Hair follicular keratinocyte (primary cell): ENCODE measurements around the gene TFAM.

DNA sequence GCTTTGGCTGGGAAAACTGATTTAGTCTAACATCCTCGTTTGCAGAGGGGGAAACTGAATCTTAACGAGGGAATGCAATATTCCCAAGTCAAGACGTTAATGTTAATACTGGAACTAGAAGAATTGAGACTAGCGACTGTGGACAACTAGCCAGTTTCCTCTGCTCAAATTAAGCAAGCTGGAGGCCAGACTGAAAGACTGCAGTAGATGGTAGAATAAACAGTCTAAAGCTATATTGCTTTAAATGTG, 702 bp upstream of the TFAM start:
- RAMPAGE, long total RNA, result no peak

DNA sequence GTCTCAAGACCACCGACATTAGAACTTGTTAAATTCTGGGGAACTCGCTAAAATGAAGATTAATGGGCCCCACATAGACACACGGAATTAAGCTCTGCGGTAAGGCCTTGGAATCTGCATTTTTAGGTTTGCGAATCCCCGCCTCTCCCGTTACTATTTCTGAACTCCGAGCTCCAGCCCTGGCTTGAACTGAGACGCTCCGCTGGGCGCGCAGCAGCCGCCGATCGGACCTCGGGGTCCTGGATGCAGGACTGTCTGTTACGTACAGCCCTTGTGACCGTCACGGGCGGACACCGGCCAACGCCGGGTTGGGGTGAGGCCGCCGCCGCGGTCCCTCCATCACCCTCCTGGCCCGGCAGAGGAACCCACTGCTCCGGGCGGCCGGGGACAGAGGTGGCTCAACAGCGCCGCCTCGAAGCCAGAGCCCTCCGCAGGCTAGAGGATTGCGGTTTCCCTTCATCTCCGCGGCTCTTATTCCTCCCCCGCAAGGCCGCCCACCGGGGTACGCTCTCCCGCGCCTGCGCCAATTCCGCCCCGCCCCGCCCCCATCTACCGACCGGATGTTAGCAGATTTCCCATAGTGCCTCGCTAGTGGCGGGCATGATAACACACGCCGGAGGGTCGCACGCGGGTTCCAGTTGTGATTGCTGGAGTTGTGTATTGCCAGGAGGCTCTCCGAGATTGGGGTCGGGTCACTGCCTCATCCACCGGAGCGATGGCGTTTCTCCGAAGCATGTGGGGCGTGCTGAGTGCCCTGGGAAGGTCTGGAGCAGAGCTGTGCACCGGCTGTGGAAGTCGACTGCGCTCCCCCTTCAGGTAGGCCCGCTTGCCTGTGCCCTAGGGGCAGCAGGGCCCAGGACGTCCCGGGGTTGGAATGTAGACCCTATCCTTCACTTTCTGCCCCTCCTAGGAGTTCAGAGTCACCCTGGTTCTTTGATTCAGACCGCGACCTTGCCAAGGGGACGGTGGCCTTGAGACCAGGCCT, at the start of gene TFAM:
Gene TFAM, plus strand, starts transcription at position 578 of the 985 bp plus-strand sequence.
- RAMPAGE, long total RNA, result start-site peak on the plus strand centred at position 616 of the sequence, 51 bp wide, 149 and 82 reads in 2 replicates

GRCh38 chr10:58448050-58448362, 62.8 kb downstream of the TFAM start:
- RAMPAGE, long total RNA, result no peak

DNA sequence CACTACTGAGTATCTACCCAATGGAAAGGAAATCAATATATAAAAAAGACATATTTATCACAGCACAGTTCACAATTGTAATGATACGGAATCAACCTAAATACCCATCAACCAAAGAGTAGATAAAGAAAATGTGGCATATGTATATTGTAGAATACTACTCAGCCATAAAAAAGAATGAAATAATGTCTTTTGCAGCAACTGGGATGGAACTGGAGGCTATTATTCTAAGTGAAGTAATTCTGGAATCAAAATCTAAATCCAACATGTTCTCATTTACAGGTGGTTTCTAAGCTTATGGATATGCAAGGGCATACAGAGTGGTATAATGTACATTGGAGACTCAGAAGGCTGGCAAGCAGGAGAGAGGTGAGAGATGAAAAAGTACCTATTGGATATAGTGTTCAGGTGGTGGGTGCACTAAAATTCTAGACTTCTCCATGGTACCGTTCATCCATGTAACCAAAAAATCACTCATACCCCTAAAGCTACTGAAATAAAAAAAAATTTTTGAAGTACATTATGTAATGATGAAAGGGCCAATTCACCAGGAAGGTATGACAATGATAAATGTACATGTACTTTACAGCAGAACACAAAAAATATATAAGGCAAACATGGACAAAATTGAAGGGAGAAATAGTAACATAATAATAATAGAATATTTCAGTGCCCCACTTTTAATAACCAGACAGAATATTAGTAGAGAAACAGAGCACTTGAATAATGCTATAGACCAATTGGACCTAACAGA, 26.5 kb downstream of the BICC1 start:
- RAMPAGE, long total RNA, result no peak

GRCh38 chr10:58813509-58814423, 301.1 kb downstream of the BICC1 start:
- RAMPAGE, long total RNA, result no peak

DNA sequence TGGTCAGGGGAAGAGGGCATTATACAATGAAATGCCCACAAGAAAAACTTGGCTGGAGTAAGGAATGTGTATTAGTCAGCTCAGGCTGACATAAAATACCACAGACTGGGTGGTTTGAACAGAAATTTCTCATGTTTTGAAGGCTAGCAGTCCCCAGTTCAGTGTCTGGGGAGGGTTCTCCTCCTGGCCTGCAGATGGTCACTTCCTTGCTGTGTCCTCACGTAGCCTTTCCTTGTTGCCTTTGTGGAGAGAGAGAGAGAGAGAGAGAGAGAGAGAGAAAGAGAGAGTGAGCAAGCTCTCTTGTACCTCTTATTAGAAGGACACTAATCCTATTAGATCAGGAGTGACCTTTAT, 25.7 kb upstream of the FAM13C start:
- RAMPAGE, long total RNA, result no peak

- RAMPAGE, long total RNA, result no peak
Measured at GRCh38 chr10:59587292-59587491, 122.5 kb downstream of the SLC16A9 start.

DNA sequence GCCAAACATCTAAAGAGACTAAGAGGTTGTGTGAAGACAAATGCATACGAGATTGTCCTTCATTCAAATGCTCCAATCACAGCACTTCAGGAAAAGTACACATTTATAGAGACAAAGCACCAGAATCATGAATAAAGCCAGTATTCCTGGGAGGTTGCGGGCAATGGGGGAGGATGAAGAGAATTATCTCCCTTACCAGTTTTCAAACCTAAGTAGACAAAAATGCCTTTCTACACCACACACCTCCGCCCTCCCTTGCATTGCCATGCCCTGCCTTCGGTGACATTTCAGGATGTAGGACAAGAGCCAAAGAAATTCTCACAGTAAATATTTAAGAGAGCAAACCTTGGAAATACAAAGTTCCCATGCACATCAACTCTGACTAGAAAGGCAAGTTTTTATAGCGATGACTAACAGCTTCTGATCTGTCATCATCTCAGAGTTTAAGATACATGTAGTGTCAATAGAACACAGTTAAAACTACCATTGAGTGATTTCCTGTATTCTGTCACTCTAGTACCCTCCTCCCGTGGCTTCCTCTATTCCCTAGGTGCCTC, 20.9 kb downstream of the SLC16A9 start:
- RAMPAGE, long total RNA, result no peak

DNA sequence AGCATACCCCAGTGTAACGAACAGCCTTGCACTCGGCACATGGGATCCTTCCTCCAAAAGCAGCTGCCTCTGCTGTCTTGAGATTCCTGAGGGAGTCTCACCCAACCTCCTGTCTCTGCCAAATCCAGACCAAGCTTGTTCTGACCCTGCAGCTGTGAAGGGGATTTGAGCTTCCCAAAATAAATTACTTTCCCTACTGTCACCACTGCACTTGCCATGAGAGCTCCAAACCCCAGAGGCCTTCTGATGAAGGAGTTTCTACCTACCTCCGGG, 26.9 kb upstream of the MRLN start:
- RAMPAGE, long total RNA, result no peak

DNA sequence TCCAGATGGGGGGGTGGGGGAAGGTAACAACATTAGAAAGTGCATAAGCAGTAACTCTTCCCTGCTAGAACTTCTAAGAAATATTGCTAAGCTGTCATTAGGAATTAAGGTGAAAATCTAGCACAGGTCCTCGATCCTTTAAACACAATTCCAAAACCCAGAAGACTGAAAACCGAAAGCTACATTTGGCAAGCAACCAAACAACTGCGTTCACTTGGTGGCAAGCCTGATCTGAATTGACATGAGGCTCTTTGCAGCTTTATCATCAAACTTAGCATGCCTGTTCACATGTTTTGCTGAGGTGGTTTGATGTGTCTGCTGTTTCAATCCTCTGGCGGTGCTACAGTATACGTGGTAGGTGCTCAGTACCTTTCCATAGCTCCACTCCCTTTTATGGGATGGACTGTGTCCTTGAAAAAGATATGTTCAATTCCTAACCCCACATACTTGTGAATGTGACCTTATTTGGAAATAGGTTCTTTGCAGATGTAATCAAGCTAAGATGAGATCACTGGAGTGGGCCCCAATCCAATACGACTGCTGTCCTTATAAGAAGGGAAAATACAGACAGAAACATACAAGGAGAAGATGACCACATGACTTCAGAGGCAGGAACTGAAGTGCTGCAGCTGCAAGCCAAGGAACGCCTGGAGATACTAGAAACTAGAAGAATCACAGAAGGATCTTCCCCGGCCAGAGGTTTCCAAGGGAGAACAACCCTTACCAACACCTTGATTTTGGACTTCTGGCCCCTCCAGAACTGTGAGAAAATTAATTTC, 33.4 kb downstream of the CCDC6 start:
- RAMPAGE, long total RNA, result no peak

DNA sequence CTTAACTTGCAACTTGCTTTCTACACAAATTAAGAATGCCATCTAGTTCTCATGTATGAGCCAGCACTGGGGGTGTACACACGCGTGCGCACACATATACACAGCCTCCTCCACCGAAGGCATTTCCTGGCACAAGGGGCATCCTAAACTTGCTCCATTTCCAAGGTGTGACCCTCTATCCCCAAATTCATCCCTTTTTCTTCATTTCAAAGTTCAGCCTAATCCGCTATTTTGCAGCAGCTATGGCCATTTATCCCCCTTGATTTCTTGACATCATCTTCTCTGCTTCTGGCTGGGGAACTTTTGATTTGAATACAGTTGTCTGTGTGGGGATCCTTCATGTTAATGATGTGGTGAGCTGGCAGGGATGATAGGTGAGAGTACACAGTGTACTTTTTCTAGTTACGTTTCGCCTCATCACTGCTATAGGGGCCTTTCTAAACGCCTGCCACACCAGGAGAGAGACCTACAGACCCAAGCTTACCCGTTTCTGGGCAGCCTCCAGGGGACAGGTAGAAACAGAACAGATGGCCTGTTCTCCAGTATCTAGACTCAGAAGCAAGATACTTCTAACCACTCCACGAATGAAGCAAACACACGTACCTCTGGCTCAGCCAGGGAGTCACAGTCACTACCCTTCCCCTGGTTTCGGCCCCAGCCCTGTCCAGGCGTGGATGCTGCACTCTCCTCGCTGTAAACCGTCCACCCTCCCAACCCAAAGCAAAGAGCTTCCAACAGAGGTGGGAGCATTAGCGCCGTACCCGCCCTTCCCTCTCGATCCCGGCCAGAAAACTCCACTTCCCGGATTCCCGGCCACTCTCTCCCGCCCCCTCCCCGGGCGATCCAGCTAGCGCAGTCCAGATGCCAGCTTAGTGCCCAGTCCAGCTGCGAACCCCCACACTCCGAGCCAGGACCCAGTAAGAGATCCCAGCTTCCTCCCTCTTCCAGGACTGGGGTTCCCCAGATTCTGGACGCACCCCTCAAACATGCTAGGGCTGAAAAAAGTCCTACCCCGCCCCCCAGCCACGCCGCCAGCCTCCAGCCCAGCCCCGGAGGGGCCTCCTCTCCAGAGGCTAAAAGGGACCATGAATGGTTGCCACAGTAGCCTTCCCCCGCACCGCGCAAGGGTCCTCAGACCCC, 1.2 kb downstream of the CCDC6 start:
- RAMPAGE, long total RNA, result no peak

- RAMPAGE, long total RNA, result no peak
Measured at GRCh38 chr10:60069716-60070361, 163.5 kb upstream of the CCDC6 start.

- RAMPAGE, long total RNA, result no peak
Measured at GRCh38 chr10:60144799-60145371, 238.5 kb upstream of the CCDC6 start.

DNA sequence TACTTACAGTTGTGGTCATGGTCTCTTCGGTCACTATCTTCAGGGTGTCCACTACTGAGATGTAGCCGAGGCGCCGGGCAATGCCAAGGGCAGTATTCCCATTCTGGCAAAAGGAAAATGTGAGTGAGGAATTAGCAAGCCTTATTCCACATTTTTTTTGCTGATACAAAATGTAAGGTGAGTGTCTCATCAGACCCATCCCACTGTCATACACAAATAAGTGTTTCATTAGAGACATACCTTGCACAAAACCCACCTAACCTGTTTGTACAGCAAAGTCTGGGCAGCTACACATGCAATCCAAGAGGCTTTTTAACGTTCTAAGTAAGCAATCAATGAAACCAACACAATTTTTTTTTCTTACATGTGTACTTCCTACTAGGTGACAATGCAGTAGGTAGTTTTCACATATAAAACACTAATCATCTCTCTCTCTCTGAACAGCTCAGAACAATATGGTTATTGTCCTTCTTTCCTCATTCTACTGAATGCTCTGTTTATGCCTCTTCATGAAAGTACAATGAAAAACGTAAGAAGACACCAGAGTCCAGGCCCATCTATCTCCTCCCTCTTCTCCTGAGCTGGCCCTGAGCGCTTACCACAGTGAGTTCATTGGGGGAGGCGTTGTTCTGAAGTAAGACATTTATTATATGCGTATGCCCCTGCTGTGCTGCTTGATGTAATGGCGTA, 217.2 kb downstream of the ANK3 start:
- RAMPAGE, long total RNA, result no peak

GRCh38 chr10:60236807-60237756, 152.6 kb downstream of the ANK3 start:
- RAMPAGE, long total RNA, result no peak

DNA sequence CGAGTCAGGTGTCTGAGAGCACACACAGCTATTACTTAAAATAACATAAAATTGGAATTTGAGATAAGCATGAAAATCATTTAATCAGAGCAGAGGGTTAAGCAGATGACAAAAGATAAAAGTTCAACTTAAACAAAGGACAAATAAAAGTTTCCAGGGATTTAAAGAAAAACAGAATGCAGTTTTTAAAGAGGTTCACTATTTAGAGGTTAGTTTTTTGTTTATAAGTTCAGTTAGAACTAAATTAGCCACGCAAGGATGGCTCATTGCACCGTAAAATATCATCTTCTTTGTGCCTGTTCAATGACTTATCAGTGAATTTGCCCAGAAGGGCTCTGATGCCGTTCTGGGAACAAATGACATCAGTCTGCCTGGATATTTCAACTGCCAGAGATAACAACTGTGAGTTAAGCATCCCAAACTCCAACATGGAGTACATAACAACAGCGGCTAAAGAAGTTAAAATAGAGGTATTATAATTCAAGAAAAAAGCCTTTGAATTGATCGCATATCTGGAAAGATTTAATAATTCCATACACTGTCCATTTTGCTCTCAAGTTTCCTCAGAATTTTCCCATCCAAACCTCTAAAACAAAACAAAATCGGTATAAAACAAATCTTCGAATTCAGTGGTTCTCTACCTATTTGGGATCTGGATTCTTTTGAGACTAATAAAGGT, 107.7 kb downstream of the ANK3 start:
- RAMPAGE, long total RNA, result no peak

DNA sequence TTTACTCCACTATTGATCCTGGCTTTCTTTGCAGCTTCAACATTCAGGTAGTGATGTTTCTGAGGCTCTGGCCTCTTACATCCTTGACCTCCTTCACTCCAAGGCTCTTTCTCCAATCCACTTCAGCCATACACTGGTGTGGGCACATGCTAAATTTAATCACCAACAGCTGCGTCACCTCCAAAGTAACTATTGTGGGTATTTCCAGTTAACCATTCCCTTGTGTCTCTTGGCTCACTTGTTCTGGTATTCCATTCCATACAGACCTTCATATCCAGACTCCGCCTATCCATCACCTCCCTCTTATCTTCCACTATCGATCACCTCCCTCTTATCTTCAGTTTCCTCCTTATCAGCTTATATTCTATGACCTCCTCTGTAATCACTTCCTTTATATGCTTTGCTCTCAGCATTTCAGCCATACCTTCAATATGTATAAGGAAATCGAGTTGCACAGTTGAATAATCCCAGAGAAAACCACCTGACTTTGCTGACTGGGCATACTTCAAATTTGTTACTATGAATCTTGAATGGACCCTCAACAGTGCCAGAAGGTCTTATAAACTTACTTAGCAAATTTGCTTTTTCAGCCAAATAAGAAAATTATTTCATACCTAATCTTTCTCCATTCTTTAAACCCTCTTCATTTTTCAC, 32.4 kb downstream of the ANK3 start:
- RAMPAGE, long total RNA, result no peak

- RAMPAGE, long total RNA, result no peak
Measured at GRCh38 chr10:60708597-60709063, 69.6 kb upstream of the CDK1 start.

GRCh38 chr10:60810748-60811319, 32.6 kb downstream of the CDK1 start:
- RAMPAGE, long total RNA, result no peak

DNA sequence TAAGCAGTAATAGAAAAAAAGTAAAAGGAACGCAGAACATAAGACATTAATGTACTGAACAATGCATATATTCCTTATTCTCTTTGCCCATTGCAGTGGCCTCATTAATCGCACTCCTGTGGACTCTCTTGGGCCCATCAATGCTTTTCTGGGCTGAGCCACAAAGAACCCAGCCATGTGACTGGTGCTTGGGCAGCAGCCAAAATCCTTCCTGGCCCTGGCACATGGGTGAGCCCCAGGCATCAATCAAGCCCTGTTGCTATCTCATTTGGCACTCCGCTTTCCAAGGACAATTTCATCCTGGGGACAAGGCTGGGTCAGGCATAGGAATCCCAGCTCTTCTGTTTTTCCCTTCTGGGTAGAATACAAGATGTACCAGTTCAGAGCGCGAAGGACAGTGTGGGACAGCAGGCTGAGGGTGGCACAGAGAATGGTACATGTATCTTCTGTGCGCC, 42.2 kb downstream of the RHOBTB1 start:
- RAMPAGE, long total RNA, result no peak